Measurements from ENCODE around the genes CD200R1L and SIDT1.

DNA sequence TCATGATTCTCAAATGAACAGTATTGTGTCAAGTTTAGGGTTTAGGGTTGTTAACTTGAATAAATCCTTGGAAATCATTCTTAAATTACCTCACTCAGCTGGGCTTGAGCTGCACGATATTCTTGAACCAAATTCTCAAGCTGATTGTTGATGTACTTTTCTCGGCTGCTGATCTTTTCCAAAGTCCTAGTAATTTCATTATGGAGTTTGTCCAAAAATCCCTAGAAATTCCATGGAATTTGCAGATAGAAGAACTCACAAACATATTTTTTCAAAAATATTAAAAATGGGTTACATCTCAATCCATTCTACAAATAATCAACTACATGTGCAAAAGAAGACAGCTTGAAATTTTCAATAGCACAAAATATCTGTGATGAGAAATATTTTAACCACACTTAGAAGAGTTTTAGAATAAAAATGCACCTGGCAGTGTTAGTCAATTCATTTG, 55.4 kb downstream of the IFT57 start:
- RRBS = no CpG with 5 or more reads among the region's 2 CpGs

- RRBS = no CpG with 5 or more reads among the region's 3 CpGs
These were observed 3.9 kb downstream of the IFT57 start for GRCh38 chr3:108218310-108218686.

DNA sequence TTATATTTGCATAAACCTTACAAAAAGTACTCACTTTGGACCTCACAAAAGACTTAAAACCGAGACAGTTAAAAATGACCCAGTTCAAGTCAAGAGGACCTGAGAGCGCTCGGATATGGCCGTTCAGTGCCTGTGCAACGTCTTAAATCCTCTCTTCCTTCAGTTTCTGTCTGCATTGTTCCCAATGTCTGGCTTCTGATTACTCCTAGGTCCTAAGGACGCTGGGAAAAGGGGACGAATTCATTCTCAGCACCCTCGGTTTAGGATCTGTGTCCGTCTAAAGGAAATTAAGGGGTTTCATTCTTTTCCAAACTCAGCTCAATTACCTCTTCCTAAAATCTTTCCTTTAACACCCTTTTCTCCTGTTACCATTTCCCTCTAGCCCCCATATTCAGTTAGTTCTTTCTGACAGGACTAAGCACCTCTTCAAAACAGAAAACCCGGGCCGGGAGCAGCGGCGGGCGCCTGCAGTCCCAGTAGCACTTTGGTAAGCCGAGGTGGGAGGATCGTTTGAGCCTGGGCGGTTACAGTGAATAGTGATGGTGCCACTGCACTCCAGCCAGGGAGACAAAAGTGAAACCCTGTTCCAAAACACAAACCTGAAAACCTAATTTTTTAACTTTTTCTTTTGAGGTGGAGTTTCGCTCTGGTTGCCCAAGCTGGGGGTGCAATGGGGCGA, 920 bp downstream of the DPPA4 start:
- RRBS = no CpG with 5 or more reads among the region's 19 CpGs

DNA sequence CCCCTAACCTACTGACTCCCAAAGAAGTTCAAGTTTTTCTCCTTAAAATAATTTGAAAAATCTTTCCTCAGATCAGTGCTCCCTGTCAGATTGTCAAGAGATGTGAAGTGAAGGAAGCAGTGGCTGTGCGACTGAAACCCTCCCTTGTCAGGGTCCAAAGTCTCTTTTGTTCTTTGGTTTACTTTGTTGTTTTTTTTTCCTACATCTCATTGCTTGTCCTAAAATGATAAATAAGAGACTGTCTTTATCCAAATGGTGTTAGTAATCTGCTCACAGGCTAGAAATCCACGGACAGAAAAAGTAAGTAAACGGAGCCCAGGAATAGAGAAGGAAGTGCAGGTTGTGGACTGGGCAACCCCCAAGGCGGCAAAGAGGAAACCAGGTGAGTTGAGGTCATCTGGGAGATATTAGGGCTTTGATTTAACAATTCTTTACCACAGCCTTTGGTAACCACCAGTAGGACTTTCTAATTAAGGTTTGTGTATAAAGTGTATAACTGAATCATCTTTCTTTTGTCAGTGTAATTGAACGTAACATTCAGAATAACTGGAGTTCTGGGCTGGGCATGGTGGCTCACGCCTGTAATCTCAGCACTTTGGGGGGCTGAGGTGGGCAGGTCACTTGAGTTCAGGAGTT, 1.1 kb upstream of the DPPA4 start:
- RRBS = no CpG with 5 or more reads among the region's 6 CpGs

- RRBS = no CpG with 5 or more reads among the region's 38 CpGs
These were observed 182.8 kb upstream of the NECTIN3 start for GRCh38 chr3:110888350-110889590.

DNA sequence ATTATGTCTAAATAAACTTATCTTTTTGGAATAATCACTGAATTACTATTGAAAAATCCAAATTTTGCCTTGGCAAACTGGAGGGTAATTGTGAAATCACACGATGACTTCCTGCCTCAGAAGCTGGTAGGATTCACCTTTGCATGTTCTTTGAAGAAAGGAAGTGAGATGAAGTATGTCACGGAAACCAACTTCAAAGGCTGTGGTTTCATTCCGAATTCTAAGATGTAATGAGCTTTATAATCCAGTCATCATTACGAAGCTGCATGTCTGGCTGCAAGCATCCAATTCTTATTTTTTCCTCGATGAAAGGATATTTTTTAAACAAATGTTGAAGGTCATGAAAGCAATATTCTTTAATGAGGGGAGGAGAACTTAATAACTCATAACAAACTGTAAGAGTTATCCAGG, 15.1 kb upstream of the ZBED2 start:
- RRBS = no CpG with 5 or more reads among the region's 5 CpGs

DNA sequence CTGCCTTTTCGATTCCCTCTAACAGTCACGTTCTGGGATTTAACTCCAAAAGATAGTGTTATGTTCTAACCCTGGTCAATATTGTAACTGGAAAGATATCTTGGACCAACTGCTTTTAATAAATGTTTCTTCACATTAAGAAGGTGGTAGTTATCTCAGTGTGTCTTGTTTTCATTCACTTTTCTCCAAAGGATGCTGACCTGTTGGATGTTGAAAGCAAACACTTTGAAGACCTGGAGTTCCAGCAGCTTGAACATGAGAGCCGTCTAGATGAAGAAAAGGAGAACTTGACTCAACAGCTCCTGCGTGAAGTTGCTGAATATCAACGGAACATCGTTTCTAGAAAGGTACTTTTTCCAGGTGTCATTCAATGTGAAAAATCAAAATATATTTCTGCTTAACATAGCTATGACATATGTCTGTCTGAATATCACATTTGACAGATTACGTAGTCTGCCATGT, 39.5 kb upstream of the ABHD10 start:
- RRBS = no CpG with 5 or more reads among the region's 7 CpGs

DNA sequence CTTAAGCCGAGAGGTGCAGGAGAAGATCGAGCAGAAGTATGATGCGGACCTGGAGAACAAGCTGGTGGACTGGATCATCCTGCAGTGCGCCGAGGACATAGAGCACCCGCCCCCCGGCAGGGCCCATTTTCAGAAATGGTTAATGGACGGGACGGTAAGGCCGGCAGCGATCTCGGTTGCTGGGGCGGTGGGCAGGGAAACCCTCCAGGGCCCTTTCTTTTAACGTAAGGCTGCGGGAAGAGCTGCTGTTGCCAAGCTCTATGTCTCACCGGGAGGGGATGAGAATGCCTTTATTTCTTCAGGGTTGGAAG, 682 bp downstream of the TAGLN3 start:
- RRBS = no CpG with 5 or more reads among the region's 16 CpGs

DNA sequence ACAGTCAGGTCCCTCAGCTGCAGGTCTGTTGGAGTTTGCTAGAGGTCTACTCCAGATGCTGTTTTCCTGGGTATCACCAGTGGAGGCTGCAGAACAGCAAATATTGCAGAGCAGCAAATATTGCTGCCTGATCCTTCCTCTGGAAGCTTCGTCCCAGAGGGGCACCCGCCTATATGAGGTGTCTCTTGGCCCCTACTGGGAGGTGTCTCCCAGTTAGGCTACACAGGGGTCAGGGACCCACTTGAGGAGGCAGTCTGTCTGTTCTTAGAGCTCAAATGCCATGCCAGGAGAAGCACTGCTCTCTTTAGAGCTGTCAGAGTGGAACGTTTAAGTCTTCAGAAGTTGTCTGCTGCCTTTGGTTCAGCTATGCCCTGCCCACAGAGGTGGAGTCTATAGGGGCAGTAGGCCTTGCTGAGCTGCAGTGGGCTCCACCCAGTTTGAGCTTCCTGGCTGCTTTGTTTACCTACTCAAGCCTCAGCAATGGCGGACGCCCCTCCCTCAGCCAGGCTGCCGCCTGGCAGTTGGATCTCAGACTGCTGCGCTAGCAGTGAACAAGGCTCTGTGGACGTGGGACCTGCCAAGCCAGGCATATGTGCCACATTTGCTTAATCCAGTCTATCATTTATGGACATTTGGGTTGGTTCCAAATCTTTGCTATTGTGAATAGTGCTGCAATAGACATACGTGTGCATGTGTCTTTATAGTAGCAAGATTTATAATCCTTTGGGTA, 13.8 kb upstream of the C3orf52 start:
- RRBS = no CpG with 5 or more reads among the region's 9 CpGs

DNA sequence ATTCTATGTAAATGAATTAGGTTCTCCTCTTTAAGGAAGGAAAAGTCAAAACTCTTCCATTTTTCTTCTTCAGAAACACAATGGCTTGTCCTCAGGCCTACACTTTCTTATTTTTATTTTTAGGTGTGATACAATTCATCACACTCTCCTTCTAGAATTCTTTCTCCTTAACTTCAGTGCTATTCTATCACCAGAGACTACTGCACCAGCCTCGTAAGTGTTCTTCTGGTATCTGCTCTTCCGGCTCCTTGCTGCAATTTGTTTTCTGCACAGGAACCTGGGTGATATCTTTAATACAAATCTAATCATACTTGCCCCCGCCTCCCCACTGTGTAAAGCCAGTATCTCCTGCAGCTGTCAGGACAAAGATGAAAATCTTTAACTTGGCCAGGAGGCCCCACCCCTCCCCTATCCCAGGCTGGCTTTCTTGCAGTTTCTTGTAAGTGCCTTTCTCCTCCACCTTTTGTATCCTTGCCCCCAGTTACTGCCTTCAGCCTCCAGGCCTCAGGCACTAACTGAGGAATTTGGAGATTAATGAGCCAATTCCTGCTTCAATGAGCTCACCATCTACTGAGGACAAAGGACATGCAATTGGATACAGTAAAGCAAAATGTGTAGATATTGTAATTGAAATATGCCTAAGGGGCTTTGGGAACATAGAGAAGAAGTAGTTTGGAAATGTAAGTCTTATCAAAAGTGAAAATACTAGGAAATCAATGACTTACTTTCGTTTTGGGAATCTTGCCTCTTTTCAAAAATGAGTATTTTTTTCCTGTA, 6.6 kb downstream of the GCSAM start:
- RRBS = no CpG with 5 or more reads among the region's 4 CpGs

DNA sequence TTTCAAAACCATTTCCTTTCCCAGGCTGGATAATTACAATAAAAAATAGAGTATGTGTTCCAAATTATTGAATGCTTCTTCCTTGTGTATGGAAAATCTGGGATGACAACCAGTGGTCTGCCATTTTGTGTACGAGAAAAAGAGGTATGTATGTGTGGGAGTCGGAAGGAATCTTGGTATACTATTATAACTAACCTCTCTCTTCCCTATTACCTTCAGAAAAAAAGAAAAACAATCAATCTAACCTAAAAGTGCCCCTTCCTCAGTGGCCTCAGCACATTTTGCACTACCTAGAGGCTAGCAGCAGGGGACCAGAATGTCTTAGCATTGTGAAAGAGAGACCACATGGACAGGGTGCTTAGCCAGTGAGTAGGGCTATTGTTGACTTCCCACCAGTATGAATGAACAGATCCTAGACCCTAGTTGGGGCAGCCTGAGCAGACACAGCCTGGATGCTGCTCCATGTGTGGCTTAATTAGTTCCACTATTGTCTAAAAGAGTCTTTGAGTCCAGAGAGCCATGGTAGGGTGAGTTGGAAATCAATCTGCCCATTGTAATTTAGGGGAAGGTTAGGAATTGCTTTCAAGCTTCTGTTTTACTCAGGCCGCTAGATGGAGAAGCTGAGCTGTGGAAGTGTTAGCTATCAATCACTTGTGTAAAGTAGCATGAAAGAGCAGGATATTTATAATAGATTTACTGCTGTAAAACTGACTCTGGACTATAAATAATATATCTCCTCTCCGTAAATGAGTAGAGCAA, 3.8 kb upstream of the GCSAM start:
- RRBS = no CpG with 5 or more reads among the region's 4 CpGs

DNA sequence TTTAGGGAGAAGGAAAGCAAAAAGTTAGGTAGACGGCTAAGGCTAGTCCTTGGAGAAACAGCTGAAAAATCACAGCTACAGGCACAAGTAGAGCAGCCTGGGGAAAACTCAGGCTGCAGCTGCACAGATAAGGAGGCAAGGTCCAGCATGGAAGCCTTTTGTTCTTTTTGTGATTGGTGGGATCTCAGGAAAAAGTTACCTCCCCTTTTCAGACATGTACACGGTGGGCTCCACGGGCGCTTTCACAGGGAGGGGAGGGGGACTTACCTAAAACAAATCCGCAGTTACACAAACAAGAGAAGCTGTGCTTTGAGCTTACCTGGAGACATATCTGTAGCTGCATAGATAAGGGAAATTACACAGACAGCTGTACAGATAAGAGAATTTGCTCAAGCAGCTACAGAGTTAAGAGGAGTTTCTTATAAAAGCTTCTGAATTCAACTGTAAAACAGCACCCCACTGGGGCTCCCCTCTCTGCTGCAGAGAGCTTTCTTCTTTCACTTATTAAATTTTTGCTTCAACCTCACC, 11.1 kb upstream of the CD200 start:
- RRBS = no CpG with 5 or more reads among the region's 5 CpGs

GRCh38 chr3:112495226-112495572, 4.1 kb downstream of the BTLA start:
- RRBS = no CpG with 5 or more reads among the region's 1 CpG

DNA sequence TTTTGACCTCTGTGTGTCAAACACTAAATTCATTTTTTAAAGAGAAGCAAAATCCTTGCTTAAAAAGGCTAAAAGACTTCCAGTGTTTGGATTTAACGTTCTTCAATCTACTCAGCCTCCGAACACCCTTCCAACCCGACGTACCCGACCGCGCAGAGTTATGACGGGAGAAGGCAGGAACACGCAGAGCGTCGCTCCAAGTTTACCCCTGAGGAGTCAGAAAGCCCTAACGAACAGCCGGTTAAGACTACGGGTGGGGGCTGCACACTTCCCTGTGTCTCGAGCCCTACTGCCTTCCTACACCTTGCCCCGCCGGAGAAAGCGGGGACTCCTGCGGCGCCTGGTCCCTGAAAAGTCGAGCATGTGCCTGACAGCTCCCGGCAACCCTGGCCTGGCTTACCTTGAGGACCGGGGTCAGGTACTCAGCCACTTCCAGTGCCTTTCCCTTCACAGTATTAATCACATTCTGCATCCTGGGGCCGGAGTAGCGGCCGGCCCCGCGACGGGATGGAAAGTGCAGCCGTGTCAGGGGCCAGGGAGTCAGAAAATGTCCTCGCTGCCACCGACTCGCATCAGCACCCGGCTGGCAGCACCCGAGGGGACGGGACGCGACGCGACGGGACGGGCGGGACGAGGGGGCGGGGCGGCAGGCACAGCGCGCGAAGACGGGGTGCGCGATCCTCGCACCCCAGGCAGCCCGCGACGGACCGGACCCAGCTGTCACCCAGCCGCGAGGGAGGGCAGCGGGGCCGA, 529 bp downstream of the ATG3 start:
- RRBS = 0% methylated on average over 11 of the region's 61 CpGs

DNA sequence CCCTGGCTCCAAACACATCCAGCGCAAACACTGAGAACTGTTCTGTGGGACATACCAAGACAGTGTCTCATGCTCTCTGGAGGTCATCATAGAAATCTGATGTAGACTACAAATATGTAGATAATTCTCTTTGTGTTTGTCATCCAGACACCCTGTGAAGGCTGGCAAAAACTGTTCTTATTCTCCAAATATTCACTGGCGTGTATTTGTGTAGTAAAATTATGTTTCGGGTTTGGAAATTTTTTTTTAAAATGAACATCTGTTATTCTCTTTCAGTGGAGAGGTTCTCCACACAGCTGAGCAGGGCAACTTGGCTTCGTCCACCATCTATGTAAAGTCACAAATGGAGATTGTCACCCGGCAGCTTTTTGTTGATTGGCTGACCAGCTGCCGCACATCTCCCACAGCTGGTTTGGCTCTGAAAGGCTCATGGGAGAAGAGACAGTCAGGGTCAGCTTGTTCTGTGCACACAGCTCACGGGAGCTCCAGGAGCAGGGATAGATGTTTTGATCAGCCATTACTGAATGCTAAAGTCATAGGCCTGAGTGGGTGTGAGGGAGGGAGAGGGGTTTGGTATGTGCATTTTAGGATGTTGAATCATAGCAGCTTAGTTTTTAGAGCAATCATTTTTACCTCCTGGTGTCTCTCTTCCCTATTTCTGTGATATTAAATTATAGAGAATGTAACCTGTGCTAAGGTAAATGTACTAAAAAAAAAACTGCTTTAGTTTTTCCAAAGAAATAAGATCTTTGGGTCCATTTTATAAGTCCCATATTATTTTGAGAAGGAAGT, 12.9 kb upstream of the CCDC80 start:
- RRBS = no CpG with 5 or more reads among the region's 7 CpGs

- RRBS = no CpG with 5 or more reads among the region's 1 CpG
These were observed at the start of gene CD200R1L for GRCh38 chr3:112846810-112847211. Gene CD200R1L, minus strand, starts transcription at chr3:112846864.

DNA sequence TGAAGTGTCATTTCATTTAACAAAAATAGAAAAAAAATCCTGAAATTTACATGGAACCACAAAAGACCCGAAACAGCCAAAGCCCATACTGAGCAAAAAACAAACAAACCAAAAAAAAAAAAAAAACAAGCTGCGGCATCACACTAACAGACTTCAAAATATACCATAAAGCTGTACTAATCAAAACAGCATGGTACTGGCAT, 35.2 kb downstream of the CD200R1 start:
- RRBS = no CpG with 5 or more reads among the region's 2 CpGs

- RRBS = no CpG with 5 or more reads among the region's 13 CpGs
These were observed 74.1 kb downstream of the BOC start for GRCh38 chr3:113285099-113286172.

DNA sequence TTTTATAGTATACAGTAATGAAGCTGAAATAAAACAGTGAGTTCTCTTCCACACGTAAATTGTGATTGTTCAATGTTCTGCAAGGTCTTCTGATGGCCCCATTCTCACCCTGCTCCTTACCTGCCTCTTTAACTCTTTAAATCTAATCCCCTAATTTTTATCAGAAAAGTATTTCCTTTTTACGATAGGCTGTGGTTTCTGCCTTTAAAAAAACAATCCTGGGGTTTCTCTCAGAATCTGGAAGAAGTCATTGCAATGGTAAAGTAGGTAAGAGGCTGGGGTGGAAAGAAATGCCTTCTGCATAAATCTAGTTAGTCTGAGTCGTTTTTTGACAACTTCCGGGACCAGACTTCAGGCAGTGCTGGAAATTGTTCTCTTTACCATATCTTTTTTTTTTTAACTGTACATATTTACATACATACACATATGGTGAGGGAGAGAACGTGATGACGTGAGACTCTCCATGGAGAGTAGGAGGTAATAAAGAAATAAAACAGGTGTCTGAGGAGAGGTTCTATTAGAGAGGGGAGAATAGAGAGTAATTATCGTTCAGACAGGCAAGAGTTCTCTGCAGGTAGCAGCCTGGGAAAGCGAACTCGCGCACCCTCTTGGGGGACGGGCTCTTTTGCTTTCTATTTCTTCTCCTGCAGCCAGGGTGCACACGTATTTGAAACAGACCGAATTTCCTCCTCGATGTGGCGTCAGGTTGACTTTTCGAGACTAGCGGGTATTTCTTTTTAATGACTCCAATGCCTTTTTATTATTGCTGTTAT, at the start of gene SIDT1:
TSS of gene SIDT1 (plus strand) at position 664 of the 773 bp plus-strand sequence.
- RRBS = no CpG with 5 or more reads among the region's 17 CpGs

GRCh38 chr3:113718110-113719245, 22.0 kb upstream of the USF3 start:
- RRBS = no CpG with 5 or more reads among the region's 4 CpGs